ENCODE data around the genes SLC25A20, HYAL1, RASSF1 and CISH.

DNA sequence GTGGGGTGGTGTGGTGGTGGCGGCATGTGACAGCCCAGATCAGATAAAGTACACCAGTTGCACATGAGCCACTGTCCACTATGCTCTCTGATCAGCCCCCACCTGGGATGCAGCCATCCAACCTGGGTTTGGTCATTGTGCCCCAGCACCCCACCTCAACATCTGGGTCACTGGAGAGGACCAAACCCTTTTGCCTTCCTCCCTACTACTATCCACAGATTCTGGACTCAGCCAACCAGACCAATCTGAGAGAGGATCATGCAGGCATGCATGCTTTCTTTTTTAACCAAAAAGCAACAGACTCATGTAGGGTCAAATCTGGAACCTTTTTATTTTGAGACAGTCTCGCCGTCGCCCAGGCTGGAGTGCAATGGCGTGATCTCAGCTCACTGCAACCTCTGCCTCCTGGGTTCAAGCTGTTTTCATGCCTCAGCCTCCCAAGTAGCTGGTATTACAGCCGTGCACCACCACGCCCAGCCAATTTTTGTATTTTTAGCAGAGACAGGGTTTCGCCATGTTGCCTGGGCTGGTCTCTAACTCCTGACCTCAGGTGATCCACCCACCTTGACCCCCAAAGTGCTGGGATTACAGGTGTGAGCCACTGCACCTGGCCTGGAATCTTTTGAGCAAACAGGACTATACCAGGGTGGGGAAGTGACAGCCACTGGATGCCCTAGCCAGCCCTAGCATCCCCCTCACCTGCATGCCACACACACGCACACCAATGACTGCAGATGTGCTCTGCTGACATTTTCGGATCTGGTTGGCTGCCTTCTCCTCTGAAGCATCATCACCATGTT, 3.3 kb upstream of the NCKIPSD start:
- PRO-cap, result no peak

DNA sequence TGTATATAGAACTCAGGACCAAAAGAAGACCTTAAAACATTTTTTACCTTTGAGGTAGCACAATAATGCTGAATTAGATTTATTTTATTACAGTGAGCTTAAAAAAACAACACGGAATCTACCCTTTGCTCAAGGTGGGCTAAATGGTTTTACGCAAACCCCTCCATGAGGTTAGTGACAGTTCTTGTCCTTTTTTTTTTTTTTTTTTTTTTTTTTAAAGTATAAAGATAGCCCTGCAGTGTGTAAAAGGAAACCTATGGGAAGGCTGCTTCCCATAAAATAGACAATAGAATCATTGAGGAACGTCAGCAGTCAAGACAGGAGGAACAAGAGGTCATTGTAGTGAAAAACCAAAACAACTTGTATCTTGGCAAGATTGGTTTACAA, 29.8 kb upstream of the IP6K2 start:
- PRO-cap, result no peak

GRCh38 chr3:48898241-48899210, at the start of gene SLC25A20:
Gene SLC25A20 (minus strand): TSS chr3:48898882.
- PRO-cap, result no peak

DNA sequence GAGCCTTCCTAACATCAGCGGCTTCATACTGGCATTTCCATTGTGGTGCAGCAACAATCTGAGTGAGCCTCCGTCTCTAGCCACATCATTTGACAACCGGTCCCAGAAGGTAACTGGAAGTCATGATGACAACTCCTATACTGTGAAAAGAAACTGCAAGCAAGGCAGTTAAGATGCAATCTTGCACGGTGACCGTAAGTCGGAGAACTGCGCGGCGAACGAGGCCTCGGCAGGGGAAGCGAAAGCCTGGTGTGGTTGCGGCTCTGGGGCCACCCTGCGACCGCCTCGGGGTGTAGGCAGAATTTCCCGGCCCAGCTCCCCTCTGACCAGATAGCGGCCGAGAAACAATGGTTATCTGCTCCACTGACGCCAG, 464 bp upstream of the ARIH2 start:
- PRO-cap, result no peak

DNA sequence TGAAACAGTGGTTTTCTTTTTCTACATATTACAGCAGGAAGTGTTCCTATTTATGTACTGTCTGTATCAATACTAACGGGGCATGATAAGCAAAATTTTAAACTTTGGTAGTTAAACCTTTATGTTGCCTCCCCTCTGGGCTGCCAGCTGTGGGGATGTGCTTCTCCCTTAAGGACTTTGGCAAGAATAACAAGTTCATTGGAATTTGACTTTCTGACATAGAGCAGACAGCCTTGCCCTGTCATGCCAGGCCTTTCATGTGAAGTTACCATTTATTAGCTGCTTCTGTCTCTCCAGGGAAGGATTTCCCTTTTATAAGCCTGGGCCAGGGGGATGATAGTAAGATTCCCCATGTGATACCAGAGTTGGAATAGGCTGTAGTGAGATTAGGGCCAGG, 8.3 kb downstream of the ARIH2 start:
- PRO-cap, result no peak

DNA sequence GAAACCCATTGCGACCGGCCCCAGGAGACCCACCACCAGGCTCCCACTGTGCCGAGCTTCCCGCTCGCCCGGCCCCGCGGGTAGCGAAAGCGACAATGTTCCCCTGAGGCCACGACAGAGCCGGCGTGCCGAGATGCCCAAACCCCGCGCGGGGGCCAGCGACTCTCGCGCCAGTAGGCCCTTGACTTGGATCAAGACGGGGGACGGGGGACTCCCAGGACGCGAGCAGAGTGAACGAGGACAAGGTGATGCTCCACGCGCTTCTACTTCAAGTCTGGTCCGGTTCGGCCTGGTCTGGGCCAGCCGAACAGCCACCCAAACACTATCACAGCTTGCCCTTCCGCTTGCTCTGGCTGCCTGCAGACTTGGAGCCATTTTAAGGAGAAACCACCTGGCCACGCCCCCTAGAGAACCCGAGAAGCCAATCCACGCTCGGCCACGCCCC, 744 bp upstream of the NDUFAF3 start:
- PRO-cap, result bidirectional peak, plus-strand start outside the sequence, minus-strand start at position 351 of the sequence

- PRO-cap, result no peak
Observed at GRCh38 chr3:49092639-49092782, 1.4 kb downstream of the QRICH1 start.

- PRO-cap, result no peak
Observed at GRCh38 chr3:49343235-49343658, 3.4 kb upstream of the USP4 start.

DNA sequence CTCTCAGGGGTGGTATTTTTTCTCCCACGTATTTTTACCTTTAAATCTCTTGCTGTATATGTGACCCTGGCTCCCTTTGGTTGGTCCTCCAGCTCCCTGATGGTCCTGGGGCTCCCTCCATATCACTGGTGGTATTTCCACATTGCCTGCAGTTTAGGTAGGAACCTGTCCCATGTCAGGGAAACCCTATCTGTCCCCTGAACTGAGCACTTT, 27.9 kb downstream of the DAG1 start:
- PRO-cap, result no peak

DNA sequence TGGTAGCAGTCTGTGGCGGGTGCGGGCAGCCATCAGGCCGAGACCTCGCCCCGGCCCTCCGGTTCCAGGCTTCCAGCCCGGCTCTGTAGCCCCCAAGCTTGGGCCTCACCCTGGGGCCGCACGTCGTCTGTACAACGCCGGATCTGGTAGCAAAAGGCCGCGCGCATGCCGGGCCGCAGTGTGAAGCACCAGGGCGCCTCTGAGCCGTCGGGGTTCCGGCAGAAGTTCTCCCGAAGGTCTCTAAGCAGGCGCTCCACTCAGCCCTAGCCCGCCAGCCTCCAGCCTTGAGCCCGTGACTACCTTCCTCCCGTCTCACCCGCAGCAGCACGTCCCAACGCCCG, 3.4 kb downstream of the MST1 start:
- PRO-cap, result no peak

DNA sequence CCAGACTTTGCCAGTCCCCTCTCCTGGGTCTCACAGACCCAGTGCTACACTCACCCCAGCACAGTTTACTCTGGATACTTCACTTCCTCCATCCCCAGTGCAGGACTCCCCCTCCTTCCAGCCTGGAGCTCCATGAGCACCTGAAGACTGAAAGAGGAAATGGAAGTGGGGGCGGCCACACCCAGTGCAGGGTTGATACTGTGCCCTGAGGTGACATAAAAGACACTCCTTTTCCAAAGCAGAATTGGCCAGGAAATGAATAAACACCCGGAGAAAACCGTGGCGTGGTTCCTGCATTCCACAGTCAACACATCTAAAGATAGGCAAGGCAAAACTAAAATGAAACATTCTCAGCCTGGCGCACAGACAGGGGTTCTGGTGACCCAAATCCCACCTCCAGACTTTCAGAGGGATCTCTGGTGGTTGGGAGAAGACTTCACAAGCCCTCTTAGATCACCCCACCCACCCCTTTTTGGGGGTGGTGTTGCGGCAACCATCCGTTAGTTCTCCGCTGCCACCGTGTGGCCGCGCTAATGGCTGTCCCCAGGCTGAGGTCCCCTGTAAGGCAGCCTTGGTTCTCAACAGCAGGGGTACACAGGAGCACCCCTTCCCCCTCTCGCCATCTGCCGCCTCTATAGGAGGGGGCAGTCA, 2.4 kb upstream of the MST1R start:
- PRO-cap, result no peak

- PRO-cap, result no peak
Observed at GRCh38 chr3:50207179-50208186, 2.4 kb downstream of the SLC38A3 start.

DNA sequence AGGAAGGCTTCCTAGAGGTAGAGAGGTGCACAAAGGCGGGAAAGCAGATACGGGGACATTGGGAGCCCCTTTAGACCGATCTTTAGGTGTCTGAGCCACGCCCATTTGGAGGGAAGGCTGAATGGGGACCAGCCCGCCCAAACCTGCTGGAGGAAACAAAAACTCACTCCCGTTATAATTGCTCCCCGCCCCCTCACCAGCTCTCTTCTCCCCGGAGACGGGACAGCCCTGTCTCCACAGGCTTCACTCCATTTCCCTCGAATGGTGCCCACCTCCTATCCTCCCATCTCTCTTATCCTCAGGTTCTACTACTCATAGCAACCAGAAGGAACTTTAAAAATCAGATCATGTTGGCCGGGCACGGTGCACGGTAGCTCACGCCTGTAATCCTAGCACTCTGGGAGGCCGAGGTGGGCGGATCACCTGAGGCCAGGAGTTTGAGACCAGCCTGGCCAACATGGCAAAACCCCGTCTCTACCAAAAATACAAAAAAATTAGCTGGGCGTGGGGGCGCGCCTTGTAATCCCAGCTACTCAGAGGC, 8.0 kb upstream of the GNAI2 start:
- PRO-cap, result no peak

GRCh38 chr3:50275244-50275943, 3.5 kb upstream of the LSMEM2 start:
- PRO-cap, result no peak

- PRO-cap, result no peak
Observed at GRCh38 chr3:50302832-50304005, at the start of gene HYAL1. Gene HYAL1 (minus strand): TSS chr3:50303574.

DNA sequence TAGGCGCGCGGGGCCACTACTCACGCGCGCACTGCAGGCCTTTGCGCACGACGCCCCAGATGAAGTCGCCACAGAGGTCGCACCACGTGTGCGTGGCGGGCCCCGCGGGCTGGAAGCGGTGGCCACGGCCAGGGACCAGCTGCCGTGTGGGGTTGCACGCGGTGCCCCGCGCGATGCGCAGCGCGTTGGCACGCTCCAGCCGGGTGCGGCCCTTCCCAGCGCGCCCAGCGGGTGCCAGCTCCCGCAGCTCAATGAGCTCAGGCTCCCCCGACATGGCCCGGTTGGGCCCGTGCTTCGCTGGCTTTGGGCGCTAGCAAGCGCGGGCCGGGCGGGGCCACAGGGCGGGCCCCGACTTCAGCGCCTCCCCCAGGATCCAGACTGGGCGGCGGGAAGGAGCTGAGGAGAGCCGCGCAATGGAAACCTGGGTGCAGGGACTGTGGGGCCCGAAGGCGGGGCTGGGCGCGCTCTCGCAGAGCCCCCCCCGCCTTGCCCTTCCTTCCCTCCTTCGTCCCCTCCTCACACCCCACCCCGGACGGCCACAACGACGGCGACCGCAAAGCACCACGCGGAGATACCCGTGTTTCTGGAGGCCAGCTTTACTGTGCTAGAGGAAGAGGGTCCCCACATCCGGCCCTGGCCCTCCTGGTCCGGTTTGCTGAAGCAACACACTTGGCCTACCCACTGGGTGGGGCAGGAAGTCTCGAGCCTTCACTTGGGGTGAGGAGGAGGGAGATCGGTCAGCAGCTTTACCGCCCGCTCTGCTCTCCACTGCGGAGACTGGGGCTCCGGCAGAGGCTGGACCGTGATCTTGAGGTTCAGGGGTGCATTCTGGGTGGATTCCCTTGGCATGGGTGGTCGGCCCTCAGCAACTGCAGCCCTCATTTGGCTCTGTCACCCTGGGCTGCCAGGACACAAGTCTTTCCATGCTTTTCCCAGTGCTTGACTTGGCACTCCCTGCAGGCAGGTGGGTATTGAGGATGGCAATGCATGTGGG, at the start of gene RASSF1:
TSS of gene RASSF1 (minus strand) at position 305 of the 994 bp plus-strand sequence.
- PRO-cap, result no peak

DNA sequence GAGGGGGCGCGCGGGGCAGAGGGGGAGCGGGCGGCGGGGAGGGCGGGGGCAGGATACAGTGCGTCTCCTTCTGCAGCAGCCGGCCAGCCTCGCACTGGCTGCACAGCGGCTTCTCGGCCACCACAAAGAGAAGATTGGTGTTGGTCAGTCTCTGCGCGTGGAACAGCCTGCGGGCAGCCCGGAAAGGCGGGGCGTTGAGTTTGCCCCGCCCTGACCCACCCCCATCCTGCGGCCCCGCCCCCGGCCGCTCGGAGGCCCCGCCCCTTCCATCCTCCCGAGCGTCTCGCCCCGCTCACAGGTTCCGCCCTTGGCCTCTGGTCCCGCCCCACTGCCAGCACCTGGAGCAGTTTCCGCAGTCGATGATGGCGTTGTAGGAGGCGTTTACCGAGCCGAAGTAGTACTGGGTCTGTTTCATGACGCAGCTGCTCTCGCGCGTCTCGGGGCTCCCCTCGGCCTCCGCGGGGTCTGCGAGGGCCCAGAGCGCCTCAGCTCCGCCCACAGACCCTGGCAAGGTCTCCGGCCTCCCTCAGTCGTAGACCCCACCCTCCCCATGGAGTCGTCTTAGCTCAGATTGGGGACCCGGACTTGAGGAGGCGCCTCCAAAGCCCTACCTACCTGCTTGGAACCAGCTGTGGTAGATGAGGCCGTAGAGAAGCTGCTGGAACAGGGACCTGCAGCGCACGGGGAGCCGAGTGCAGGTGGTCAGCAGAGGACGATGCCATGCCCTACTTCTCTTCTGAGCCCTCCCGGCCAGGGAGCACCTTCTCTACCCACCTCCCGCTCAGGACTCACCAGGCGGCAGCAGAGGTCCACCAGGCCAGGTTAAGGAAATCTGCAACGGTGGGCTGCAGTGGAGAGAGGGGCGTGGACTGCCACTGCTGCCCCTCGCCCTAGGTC, 5.9 kb upstream of the TMEM115 start:
- PRO-cap, result no peak

DNA sequence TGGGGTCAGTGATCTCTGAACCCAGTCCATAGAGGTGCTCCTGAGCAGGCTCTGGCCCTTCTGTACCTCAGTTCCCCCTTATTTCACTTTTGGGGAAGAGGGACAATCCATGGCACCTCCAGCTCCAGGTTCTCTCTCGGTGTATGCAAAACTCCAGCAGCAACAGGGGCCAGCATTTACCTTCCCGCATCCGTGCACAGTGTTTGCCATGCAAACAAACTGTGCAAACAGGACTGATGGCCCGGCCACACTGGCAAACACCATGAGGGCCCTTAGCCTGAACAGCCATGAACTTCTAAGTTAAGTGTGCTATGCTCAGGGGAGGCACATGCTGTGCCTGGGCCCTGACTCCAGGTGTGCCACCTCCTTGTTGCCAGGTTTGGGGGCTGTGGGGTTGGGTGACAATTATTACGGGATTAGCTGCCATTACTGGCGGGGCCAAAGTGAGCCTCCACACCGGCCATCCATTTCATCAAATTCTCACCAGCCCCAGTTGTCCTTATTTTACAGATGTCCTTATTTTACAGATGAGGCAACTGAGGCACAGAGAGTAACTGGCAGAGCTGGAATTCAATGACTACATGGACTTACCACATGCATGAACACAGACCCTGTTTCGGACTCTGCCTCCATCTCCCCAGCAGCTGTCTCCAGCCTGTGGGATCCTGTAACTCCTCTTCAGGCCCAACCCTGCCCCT, 57.5 kb downstream of the CACNA2D2 start:
- PRO-cap, result no peak

DNA sequence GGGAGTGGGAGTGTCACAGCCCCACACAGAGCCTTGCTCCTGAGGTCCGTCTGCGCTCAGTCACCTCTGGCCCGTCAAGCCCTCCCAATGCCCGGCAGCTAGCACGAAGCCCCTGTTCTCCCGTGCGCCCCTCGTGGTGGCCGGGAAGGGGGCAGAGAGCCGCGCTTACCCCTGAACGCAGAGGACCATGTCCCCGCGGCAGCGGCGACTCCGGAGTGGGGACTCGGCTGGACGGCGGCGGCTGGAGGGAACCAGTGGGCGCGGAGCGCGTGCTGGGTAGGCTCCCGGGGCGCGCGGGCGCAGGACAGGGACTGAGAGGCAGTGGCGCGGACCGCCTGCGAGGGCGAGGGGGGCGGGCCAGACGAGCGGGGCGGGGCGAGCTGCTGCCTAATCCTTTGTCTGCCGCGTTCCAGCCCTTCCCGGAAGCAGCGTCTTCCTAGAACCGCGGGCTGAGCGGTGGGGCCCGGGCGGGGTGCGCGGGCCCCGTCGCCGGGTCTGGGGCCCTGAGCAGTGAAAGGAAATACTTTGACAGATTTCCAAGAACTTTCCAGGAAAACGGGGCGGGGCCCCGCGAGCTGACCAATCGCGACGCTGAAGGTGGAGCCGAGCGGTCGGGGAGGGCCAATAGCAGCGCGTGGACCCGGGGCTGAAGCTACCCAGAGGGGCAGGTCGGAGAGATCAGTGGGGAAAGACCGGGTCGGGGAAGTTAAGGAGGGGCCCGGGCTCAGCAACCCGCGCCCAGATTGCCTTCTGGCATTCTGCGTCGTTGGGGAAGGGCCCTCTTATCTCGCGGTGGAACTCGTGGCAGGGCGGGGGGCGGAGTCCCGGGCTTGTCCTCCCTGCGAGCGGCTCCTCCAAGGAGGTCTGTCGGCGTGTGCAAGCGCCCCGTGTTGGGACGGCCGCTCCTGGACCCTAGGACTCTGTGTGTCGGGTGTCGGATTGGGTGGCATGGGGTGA, at the start of gene CISH:
TSS of gene CISH (minus strand) at position 313 of the 957 bp plus-strand sequence.
- PRO-cap, result bidirectional peak, plus-strand start at position 624 of the sequence, minus-strand start at position 313 of the sequence

DNA sequence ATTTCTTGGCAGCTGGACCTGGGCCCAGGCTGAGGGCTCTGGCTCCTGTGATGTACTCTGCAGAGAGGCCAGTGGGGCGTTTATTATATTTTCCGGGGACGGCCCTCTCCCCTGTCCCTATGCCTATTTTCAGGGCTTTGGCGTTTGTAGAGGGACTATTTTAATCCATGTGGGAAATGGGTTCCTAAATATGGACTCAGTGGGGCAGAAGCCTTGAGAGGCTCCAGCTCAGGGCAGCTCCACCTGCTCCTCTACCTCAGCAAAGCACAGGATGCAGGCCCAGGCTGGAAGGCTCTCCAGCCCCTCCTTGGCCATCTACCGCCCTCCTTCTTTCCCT, 19.9 kb downstream of the MAPKAPK3 start:
- PRO-cap, result no peak